Pericardium fibroblast (primary cell): ENCODE measurements around the genes TBCK and CFI.

DNA sequence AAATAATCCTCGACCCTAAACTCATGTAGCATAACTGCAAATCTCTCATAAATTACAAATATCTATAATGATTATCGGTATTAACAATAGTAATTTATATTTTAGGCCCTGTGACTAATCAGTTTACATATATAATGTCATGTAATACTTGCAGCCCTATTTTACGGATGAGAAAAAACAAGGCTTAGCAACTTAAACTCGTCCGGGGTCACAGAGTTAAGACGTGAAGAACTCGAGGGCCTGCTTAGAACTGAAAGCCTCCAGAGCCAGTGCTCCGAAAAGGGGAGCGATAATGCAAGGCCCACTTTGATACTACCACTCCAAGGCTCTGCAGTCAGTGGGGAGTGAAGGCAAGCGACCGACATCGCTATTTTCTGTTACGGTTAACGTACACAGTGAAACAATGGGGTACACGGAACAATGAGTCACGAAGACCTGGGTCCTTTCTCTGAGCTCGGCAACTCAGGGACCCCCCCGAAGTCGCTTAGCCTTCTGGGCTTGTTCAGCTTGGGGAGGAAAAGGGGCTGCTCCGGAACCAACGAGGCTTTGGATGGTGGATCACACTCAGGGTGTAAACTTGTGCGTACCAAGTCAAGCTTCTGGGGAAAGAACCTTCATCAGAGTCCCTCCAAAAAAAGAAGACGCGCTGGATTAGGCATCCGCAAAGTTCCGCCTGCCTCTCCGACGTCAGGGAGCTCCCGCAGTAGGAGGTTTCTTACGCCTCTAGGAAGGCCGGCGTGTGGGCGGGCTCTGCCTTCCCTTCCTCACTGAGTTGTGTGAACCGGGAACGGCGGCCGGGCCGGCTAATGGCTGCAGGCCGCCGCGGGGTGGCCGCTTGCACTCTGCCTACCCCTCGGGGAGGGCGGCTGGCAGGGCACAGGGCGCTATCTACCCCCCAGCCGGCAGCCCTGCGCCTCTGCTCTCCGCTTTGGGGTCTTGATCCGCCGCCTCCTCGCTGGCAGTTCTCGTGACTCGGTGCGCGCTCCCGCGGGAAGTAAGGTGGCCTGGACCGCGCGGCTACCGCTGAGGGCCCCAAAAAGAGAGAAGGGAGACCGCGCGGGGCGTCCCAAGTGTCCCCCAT is 769 bp downstream of the PPA2 start:
- RAMPAGE, long total RNA = no peak

DNA sequence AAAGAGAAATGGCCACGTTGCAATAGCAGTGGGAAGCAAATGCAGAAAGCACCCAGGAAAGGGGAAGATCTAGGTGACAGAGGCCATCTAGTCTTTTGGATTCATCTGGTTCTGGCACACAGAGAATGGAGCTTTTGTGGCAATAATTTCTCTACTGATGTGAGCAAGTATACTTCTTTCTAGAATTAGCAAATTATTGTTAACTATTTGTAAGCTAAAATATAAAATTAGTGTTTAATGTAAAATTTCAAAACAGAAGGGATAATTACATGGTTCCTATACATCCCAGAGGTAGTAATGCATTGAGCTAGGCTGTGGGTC is 62.8 kb downstream of the INTS12 start:
- RAMPAGE, long total RNA = no peak

DNA sequence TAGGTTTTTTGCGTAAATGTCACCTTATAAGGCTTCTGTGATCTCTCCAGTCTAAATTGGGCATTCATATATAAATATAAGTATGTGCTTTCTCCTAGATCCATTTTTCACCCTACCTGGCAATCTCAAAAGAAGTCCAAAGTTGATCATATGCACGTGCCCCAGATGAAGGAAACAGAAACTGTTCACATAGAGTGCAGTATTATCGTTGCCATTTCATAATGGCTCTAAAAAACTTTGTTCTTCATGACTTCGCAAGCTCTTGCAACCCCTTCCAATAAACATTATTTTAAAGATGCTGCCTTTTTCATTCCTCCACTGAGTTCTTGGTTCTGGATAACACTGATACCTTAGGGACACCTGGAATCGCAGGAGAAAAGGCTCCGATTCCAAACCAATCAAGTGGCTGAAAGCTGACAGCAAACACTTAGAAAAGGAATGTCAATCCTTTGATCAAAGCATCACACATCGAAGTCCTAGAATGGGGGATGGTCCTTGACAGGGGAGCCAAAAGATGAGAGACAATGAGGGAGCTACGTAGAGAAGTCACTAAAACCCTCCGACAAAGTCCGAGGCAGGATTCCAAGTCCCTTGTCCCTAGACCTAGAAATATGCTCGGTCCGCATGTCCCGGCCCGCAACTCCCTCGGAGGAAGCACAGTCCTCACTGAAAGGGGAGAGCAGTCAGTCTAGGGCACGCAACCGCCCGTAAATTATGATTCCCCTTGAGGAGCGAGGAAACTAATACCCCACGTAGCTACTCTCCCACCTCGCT is 499 bp downstream of the INTS12 start:
- RAMPAGE, long total RNA = no peak

DNA sequence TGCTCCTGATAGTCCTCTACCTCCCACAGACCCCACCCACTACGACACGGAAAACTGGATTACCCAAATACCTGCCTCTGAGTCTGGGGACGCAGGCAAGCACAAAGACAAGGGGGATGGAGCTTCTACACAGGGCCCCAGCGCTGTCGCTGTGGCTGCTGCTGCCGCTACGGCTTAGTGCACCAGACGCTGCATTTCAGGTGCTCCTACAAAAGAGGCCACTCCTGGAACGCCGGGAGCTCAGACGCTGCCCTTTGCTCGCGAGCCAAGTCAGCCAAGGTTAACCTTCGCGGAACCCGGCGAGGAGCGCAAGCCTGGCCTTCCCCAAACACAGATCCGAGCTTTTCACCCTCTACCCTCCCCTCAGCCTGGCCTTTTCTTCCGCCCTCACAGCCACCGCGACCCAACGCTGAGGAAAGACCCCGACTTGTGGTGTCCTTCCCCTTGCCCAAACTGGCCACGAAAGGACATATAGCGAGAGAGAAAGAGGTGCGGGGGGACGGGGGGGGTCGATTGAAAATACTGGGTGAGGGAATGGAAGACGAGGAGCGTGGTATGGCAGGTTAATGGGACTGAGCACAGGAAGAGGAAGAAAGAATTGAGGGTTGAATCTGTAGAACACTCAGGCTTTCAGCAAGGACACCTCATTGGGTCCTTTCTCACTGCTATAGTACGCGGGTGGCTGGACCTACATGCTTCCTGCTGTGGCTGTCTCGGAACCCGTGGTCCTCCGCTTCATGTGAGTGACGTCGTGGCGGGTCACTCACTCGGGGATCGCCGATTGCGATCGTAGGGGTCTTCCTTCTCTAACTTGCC is at the start of gene TBCK:
Gene TBCK, minus strand, starts transcription at position 354 of the 816 bp plus-strand sequence.
- RAMPAGE, long total RNA = start-site peak on the minus strand centred at position 366 of the sequence, 52 bp wide, 215 and 299 reads in 2 replicates; start-site peak on the plus strand centred at position 720 of the sequence, 86 bp wide, 2,469 and 2,086 reads in 2 replicates

- RAMPAGE, long total RNA = no peak
Measured at GRCh38 chr4:106324914-106325186, 8.5 kb downstream of the AIMP1 start.

DNA sequence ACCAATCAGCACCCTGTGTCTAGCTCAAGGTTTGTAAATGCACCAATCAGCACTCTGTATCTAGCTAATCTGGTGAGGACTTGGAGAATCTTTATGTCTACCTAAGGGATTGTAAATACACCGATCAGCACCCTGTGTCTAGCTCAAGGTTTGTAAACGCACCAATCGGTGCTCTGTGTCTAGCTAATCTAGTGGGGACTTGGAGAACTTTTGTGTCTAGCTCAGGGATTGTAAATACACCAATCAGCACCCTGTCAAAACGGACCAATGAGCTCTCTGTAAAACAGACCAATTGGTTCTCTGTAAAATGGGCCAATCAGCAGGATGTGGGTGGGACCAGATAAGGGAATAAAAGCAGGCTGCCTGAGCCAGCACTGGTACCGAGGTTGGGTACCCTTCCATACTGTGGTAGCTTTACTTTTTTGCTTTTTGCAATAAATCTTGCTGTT is 37.7 kb upstream of the DKK2 start:
- RAMPAGE, long total RNA = no peak

DNA sequence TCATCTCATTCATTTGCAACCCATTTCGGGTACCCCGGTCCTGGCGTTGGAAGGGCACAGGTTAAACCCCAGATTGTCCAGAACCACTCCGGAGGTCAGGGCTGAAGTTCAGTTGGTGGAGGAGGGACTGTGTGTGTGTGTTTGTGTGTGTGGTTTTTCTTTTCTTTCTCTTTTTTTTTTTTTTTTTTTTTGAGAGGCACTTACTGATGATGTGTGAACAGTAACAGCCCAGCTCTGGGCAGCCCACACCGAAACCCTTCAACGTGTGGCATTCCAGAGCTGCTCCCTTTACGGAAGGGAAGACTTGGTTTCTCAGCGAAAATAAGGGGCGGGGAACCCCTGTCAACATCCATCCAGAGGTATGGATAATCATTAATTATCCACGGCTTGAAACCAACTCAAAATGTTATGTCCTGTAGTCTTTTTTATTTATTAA is 737 bp downstream of the SGMS2 start:
- RAMPAGE, long total RNA = no peak

DNA sequence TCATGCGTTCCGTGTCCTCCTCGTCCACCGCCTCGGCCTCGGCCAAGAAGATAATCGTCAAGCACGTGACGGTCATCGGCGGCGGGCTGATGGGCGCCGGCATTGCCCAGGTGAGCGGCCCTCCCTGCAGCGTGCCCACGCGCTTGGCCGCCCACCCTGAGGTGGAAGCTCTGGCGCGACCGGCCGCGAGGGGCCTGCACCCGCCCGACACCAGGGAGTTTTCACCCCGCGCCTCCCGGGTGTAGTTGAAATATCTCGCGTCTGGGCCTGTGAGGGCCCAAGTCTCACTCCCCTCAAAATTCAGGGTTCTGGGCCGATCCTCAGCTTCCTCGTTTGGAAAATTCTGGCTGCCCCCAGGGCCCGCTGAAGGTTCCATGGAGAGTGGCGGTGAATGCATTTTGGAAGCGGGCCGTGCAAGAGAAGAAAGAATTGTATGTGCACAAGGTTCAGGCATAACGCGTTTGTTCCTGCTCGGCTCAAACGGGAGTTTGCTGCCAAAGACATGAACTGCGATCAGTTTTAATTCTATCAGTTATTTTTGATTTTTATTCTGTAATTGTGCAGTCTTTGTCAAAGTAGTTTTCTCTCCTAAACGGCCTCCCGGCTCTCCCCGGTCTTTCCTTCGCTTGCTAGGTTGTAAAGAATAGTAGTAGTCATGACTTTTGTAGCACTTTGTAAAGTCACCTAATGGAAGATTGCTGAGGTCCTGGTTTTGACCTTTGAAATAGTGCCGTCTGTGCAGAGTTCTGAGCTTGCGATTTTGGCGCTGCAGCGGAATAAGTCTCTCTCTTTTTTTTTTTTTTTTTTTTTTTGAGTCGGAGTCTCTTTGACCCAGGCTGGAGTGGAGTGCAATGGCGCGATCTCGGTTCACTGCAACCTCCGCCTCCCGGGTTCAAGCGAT is 516 bp downstream of the HADH start:
- RAMPAGE, long total RNA = no peak

GRCh38 chr4:108029194-108029822 is 39.6 kb downstream of the HADH start:
- RAMPAGE, long total RNA = no peak

- RAMPAGE, long total RNA = no peak
Measured at GRCh38 chr4:108029988-108030209, 40.2 kb downstream of the HADH start.

DNA sequence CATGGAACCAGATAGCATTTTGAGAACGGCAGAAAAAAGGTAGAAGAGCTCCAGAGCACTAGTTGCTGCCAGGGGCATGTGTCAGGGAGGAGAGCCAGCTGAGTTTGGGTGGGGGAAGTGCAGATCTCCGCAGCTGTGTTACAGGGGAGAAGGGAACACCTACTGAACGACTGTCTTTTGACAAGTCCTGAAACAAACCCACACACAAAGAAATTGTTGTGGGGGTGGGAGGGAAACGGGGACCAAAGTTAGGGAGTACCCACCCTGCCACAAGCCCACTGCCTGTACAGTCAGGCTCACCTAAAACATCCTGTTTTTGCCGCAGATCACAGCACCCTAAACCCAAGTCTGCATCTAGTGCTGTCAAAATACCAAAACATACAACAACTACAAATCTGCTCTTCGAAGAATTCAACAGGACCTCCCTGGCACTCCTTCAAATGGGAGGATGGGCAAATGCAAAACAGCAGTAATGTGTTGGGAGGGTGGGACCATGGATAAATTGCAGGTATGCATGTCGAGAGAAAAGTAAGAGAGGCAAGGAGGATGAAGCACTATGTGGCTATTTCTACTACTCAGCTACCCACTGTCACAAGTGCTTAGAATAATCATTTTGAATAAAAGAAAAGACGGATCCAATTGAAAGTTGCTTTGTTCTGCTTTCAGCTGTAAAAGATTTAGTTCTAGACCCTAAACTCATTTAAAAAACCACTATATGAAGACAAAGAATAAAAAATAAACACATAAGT is 55.3 kb downstream of the LEF1 start:
- RAMPAGE, long total RNA = no peak

DNA sequence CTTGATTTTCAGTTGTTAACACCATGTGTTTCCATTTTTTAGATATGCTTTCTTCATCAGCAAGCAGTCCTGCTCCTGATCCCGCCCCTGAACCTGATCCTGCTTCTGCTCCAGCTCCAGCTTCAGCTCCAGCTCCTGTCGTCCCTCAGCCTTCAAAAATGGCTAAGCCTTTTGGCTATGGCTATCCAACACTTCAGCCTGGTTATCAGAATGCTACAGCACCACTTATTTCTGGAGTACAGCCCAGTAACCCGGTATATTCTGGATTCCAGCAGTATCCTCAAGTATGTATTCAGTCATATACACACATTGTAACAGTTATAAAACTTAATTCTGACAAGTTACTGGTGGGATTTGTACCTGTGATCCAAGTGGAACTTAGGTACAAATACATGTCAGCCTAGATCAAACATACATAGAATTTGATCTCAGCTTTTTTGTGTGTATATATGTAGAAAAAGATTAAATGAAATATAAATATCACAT is 61.0 kb downstream of the SEC24B start:
- RAMPAGE, long total RNA = no peak

- RAMPAGE, long total RNA = no peak
Measured at GRCh38 chr4:109717338-109717908, 12.4 kb downstream of the PLA2G12A start.

DNA sequence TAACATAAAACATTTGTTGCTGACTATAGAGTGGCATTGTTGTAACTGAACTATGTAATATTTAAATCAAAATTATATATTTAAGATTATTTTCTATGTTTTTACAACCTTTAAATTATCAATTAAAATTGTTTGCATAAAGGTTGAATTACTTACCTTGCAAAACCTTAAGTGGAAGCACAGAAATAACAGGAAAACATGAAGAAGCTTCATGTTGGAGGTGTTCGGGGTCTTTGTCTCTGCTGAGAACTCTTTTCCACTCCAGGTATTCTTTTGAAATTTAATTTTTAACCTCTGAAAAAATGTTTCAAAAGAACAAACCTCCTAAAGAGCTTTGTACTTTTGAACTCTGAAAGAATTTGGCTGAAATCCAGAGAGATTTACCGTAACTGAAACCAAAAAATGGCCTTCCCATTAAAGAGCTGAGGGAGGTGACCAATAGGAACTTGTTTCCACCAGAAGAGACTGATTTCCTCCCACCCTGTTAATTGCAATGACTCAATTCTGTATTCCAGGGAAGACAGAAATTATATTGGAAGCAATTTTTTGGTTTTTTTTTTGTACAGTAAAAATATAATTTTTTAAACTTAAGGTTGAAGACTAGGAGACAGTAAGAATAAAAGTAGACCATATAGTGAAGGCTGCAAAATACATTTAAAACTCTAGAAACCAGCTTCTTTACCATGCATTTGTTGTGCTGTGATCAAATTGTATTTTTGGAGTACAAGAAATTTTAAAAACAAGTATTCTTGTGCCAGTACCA is at the start of gene CFI:
Gene CFI, minus strand, starts transcription at position 241 of the 763 bp plus-strand sequence.
- RAMPAGE, long total RNA = no peak

DNA sequence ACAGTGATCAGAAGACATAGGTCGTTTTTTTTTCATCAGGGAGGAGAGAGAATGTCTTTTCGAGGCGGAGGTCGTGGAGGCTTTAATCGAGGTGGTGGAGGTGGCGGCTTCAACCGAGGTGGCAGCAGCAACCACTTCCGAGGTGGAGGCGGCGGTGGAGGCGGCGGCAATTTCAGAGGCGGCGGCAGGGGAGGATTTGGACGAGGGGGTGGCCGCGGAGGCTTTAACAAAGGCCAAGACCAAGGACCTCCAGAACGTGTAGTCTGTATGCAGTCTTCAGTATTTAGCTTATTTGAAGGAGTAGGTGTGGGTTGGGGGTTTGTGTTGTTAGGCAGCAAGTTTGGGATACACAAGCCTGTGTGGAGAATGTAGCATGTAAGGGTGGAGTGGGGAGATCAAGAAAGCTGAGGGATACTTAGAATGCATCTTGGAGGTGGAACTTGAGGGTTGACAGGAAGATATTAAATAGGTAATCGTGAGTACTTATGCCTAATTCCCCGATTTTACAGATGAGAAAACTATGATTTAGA is 617 bp downstream of the GAR1 start:
- RAMPAGE, long total RNA = no peak

DNA sequence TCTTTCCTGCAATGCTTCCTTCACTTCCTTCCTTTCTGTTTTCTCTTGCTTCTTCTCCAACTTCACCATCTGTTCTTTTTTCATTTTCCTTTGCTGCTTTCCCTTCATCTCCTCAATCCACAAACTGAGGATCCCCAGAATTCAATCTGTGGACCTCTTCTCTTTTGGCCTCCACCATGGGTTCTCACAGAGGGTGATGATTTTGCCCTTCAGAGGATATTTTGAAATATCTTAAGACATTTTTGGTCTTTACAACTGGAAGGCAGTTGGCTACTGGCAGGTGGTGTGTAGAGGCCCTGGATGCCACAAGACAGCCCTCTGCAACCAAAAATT is 81.6 kb downstream of the ELOVL6 start:
- RAMPAGE, long total RNA = no peak

GRCh38 chr4:110633379-110634522 is 10.9 kb upstream of the PITX2 start:
- RAMPAGE, long total RNA = no peak

GRCh38 chr4:112231183-112231686 is 352 bp upstream of the AP1AR start:
- RAMPAGE, long total RNA = no peak

GRCh38 chr4:112257198-112257397 is 25.5 kb downstream of the AP1AR start:
- RAMPAGE, long total RNA = no peak

DNA sequence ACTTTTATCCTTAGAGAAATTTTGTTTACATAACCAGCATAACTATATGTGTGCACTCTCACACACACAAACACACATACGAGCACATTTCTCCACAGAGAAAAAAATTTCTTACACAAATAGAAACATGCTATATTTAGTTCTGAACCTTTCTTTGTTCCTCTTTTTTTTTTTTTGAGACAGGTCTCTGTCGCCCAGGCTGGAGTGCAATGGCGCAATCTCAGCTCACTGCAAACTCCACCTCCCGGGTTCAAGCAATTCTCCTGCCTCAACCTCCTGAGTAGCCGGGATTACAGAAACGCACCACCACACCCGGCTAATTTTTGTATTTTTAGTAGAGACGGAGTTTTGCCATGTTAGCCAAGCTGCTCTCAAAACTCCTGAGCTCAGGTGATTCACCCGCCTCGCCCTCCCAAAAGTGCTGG is 6.2 kb downstream of the TIFA start:
- RAMPAGE, long total RNA = no peak